ENCODE measurements around a stretch of chr12.

DNA sequence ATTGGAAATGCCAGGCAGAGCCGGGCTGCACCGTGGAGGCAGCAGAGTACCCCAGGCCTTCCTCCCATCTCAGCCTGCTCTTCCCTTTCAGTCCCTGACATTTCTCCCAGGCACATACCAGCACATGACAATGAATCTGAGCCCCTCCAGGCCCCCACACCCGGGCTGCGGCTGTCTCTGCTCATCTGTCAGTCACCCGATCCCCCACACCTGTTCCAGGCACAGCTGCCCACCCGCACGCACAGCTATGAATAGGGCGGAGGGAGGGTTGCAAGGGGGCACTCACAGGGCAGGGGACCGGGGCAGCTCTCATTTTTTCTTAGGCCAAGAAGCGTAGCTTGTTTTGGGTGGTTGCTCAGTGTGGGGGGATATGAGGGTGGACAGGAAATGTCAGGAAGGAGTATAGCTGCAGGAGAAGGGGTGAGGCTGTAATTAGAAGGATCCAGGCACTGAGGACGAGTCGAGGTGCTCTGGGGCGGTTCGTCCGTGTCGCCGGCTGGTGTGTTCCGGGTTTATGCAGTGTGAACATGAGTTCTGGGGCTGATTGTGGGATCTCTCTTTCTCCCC is 43.6 kb upstream of the TSPAN9 start:
- PRO-cap = no peak
- RRBS = 98% methylated on average over 3 of the region's 18 CpGs

DNA sequence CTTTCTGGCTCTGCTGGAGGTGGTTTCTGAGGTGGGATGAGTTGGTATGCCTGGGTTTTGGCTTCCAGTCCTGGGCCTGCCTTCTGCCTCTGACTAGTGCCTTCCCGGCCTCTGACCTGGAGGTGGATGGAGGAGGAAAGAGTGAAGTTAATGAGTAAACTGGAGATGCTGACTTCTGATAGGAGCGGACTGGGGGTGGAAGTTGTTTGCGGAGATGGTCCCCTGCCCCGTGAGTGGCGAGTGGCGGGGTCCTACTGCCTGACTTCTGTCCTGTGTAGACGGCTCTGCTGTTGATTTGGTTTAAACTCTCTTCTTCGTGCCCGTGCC is 8.5 kb downstream of the TSPAN9 start:
- PRO-cap = bidirectional peak, plus-strand start at position 206 of the sequence, minus-strand start at position 113 of the sequence
- RRBS = no CpG with 5 or more reads among the region's 9 CpGs

DNA sequence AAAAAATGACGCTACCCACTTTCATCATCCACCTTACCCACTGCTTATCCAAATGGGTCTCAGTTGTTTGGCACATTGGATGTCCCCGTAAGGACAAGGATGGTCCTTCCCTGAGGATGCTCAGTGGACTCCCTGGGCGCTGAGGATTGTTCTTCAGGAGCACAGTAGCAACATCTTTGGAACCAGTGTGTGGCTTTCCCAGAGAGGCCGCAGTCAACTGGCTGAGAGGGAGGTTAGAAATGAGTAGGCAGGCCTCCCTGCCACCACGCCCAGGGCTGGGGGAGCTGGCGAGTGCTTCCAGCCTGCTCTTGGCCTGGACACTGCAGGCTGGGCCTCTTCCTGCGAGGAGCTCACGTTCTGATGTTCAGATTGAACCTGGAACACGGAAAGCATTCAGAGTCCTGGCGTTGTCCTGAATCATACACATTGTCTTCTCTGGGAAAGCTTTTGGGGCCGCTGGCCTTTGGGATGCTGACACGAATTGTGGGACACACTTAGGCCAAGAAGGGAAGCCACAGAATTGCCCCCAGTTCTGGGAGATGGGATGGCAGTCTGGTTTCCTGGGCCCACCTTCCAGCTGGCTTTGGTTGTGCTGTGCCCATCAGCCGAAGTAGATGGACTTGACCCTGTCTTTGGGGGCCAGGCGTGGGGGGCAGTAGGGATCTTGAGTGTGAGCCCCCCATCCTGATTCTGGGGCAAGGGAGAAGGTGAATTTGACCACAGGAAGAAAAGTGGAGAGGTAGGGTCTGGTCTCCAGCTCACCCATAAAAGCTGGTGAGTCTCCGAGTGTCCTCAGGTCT is 15.7 kb downstream of the TSPAN9 start:
- PRO-cap = no peak
- RRBS = no CpG with 5 or more reads among the region's 15 CpGs

DNA sequence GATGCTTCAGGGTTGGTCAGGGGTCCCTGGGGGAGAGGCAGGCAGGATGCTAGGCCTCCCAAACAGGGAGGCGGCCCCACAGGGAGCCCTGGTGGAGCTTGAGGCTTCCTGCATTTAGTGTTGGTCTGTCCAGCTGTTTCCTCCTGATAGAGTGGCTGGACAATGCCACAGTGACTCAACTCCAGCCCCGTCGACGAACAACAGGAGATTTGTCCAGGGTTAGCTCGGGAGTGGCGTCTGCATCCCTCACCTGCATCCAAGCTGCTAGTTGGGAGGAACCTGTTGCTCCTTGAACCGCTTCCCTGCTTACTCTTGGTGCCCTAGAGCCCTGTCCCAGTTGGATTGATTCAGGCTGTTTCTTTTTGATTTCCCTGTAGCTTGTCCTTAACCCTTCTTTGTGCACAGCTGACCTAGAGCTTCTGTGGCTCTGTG is 45.8 kb downstream of the TSPAN9 start:
- PRO-cap = no peak
- RRBS = no CpG with 5 or more reads among the region's 7 CpGs

GRCh38 chr12:3158723-3159444 is 81.7 kb downstream of the TSPAN9 start:
- PRO-cap = no peak
- RRBS = no CpG with 5 or more reads among the region's 12 CpGs

- PRO-cap = no peak
- RRBS = no CpG with 5 or more reads among the region's 13 CpGs
Measured at GRCh38 chr12:3185546-3186012, 108.4 kb downstream of the TSPAN9 start.

GRCh38 chr12:3216794-3217942 is 140.0 kb downstream of the TSPAN9 start:
- PRO-cap = no peak
- RRBS = 90% methylated on average over 3 of the region's 13 CpGs

- PRO-cap = no peak
- RRBS = 97% methylated on average over 9 of the region's 33 CpGs
Measured at GRCh38 chr12:3255737-3256678, 178.8 kb downstream of the TSPAN9 start.

GRCh38 chr12:3262231-3262815 is 185.1 kb downstream of the TSPAN9 start:
- PRO-cap = no peak
- RRBS = no CpG with 5 or more reads among the region's 16 CpGs

- PRO-cap = no peak
- RRBS = no CpG with 5 or more reads among the region's 12 CpGs
Measured at GRCh38 chr12:3336436-3337039, 154.5 kb upstream of the PRMT8 start.

- PRO-cap = no peak
- RRBS = no CpG with 5 or more reads among the region's 4 CpGs
Measured at GRCh38 chr12:3461323-3461768, 29.7 kb upstream of the PRMT8 start.

GRCh38 chr12:3533543-3534069 is 42.6 kb downstream of the PRMT8 start:
- PRO-cap = no peak
- RRBS = no CpG with 5 or more reads among the region's 6 CpGs

DNA sequence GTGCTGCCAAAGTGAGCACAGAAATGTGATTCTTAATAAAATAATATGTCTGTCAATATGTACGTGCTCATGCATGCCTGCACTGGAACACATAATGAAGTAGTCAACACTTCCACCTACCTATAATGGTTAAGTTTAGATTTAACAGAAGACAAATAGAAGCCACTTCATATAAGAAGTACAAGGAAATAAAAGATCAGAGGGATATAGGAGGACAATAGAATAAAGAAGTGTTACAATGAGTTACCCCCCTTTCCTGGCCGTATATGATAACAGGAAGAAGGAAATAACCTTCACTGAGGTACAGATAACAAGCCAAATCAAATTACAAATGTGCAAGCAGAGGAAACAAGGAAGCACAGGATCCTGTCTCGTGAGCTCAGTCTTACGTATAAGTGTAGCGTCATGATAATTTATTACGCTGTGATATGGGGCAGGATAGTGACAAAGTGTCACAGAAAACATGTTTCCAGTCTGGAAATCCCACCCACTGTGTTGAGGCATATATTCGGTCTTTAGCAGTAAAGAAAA is 26.5 kb downstream of the CRACR2A start:
- PRO-cap = no peak
- RRBS = no CpG with 5 or more reads among the region's 7 CpGs

DNA sequence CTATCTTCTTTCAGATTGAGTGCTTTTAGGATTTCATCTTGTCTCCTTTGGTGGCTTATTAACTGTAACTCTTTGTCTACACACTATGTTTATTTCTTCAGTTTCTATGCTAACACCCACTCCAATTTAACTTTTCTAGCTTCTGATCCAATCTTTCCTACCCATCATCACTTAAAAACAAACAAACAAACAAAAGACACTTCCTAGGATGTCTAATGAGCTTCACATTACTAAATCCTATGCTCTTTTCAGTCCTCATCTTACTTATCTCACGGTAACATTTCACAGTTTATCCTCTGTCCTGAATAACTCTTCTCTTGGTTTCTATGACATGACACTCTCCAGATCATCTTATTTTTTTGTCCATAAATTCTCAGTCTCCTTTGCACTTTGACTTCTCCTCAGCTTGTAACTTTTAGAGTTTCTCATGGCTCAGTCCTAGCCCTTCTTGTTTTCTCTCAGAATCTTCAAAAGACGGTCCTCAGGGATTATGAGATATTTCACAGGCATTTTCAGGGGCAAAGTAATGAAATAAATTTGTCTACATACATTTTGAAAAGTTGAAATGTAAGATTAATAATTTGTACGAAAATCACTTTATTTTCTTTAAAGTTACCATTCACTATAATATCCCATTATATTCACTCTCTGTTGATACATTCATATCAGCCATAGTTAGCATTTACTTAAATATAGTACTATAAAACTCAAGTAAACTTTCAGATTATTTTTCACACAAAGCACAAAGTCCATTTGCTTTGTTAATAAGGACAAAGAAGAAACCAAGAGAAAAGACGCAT is 7.1 kb downstream of the PARP11 start:
- PRO-cap = no peak
- RRBS = no CpG with 5 or more reads among the region's 4 CpGs

DNA sequence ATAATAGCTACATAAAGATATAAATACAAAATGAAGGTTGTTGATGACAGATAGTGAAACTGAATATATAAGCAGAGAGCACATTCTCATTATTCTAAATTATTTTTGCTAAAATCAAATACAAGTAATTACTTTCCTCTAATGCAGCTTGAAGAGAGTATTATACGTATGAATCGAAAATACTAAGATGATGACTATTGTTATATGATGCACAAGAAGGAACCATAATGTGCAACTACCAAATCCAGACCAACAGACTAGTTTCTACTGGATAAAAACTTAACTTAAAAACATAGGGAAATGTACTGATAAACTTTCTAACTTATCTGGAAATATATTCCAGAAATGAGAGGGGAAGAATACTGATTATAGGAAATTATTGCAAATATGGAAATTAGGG is 2.4 kb downstream of the PARP11 start:
- PRO-cap = no peak
- RRBS = no CpG with 5 or more reads among the region's 2 CpGs

- PRO-cap = no peak
- RRBS = no CpG with 5 or more reads among the region's 4 CpGs
Measured at GRCh38 chr12:3885146-3885469, 11.9 kb upstream of the PARP11 start.

DNA sequence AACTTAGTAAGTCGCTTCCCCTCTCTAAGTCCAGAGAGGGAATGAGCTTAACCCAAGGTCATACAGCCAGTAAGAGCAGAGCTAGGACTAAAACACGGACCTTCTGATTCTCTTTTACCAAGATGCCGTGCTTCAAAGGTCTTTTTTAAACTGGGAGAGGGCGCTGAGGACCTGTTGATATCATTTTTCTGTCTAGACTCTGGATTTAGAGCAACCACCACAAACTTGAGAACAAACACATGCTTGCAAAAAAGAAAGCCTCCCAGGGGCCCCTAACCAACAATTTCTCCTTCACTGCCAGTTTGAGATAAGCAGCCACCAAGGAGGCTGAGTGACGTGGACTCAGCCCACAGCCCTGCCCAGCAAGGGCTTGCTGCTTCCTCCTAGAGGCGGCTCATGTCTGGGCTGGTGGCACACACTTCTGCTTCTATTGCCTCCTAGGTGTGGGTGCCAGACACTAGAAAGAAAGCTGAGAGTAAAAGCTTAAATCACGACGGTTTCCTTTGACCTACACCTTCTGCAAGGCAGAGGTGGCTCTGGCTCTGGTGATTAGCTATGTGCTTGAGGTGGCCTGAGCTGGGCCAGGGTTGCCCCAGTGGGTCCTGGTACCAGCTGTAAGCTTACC is 89.4 kb upstream of the PARP11 start:
- PRO-cap = no peak
- RRBS = no CpG with 5 or more reads among the region's 8 CpGs

GRCh38 chr12:4024663-4025074 is 151.5 kb upstream of the PARP11 start:
- PRO-cap = no peak
- RRBS = no CpG with 5 or more reads among the region's 8 CpGs

- PRO-cap = no peak
- RRBS = no CpG with 5 or more reads among the region's 11 CpGs
Measured at GRCh38 chr12:4025075-4025470, 151.9 kb upstream of the PARP11 start.

DNA sequence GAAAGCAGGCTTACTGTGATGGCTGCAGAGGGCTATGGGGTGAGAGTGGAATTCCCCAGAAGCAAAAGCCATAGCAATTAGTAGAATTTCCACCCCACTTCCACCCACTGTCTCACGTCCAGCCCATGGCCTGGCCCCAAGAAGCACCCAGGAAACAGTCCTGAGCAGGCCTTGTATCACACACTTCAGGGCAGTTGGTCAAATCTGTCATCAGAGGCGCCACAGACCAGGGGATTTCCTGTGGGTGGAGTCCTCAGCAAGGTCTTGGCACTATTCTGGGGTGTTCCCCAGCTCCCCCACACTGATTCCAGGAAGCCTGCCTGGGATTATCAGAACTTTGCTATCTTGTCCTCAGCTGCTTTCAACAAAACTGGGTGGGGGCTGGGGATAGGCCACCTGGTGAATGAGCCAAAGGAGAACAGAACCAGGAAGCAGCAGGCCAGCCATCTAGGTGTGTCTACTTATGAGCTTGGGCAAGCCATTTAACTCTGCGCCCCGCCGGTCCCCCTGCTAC is 120.1 kb upstream of the CCND2 start:
- PRO-cap = no peak
- RRBS = no CpG with 5 or more reads among the region's 5 CpGs